Epithelial cell of proximal tubule (primary cell): Measurements from ENCODE around the genes EGFL6, TCEANC, VEGFD, PIR and MAGEB17.

- RAMPAGE, long total RNA, result no peak
- RRBS, result no CpG with 5 or more reads among the region's 14 CpGs
These were observed 42.9 kb upstream of the FAM9C start for GRCh38 chrX:13086999-13088113.

- RAMPAGE, long total RNA, result no peak
- RRBS, result no CpG with 5 or more reads among the region's 8 CpGs
These were observed 81.5 kb upstream of the EGFL6 start for GRCh38 chrX:13487682-13488519.

DNA sequence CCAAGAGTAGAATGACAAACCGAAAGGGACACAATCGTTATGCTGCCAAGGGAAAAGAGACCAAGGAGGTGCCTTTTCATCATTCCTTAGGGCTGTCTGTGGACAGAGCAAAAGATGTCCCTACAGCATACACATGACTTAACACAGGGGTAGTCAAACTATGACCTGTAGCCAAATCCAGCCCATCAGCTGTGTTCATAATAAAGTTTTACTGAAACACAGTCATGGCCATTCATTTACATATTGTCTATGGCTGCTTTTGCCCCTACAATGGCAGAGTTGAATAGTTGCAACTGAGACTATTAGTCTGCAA is 52.6 kb upstream of the EGFL6 start:
- RAMPAGE, long total RNA, result no peak
- RRBS, result no CpG with 5 or more reads among the region's 2 CpGs

DNA sequence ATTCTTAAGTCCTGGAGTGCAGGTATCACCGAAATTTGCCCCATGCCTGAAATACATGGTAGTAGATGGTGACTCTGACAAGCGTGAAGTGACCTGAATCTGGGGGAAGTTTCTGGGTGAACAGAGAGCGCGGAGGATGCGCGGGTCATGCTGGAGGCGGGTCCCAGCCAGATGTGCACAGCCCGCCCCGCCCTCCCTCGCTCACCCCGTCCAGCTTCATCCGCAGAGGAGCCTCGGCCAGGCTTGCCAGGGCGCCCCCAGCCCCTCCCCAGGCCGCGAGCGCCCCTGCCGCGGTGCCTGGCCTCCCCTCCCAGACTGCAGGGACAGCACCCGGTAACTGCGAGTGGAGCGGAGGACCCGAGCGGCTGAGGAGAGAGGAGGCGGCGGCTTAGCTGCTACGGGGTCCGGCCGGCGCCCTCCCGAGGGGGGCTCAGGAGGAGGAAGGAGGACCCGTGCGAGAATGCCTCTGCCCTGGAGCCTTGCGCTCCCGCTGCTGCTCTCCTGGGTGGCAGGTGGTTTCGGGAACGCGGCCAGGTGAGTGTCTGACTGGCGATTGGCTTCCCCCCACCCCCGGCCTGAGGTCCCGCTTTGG is at the start of gene EGFL6:
TSS of gene EGFL6 (plus strand) at position 200 of the 592 bp plus-strand sequence.
- RAMPAGE, long total RNA, result no peak
- RRBS, result 3% methylated on average over 9 of the region's 41 CpGs

- RAMPAGE, long total RNA, result no peak
- RRBS, result 1% methylated on average over 22 of the region's 57 CpGs
These were observed at the start of gene TCEANC for GRCh38 chrX:13652712-13653960. TCEANC (plus strand) TSS chrX:13653141.

- RAMPAGE, long total RNA, result no peak
- RRBS, result no CpG with 5 or more reads among the region's 7 CpGs
These were observed 4.3 kb downstream of the RAB9A start for GRCh38 chrX:13693113-13693693.

DNA sequence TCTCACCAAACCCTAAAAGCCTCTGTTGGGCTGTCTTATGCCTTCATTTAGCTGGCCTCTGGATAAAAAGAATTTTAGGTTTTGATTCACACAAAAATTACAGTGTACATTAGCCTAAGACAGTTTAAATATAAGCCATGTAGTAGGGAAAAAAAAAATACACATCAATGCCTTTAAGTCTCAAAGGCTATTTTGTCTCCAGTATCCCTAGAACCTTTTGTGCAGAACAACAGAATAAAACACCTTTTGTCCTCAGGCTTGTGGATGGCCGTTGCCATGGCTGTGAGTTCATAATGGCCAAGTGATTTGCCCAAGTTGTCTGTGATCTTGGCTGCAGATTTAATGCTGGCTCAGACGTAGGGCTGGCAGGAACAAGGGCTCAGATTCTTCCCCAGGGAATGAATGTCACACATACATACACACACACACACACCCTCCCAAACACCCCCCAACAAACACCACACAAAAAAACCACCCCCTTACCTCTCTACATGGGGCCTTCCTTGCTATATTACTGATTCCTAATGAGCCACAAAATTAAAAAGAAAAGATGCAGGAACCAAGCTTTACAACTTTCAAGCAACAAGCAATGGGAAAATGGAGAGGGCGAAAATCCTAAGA is 25.3 kb downstream of the GPM6B start:
- RAMPAGE, long total RNA, result no peak
- RRBS, result no CpG with 5 or more reads among the region's 3 CpGs

GRCh38 chrX:13816069-13816393 is 862 bp downstream of the GPM6B start:
- RAMPAGE, long total RNA, result no peak
- RRBS, result no CpG with 5 or more reads among the region's 3 CpGs

GRCh38 chrX:14027720-14028103 is 2.0 kb downstream of the GEMIN8 start:
- RAMPAGE, long total RNA, result no peak
- RRBS, result no CpG with 5 or more reads among the region's 3 CpGs

GRCh38 chrX:14140203-14140556 is 110.5 kb upstream of the GEMIN8 start:
- RAMPAGE, long total RNA, result no peak

- RAMPAGE, long total RNA, result no peak
- RRBS, result no CpG with 5 or more reads among the region's 2 CpGs
These were observed at the start of gene VEGFD for GRCh38 chrX:15384313-15384593. VEGFD (minus strand) TSS chrX:15384413.

GRCh38 chrX:15493021-15494251 is at the start of gene PIR:
PIR (minus strand) TSS chrX:15493333.
- RAMPAGE, long total RNA, result start-site peak on the minus strand at chrX:15493246-15493335, 351 and 183 reads in 2 replicates
- RRBS, result under 1% methylated on average over 11 of the region's 50 CpGs

GRCh38 chrX:15530220-15530820 is 29.7 kb downstream of the BMX start:
- RAMPAGE, long total RNA, result no peak
- RRBS, result no CpG with 5 or more reads among the region's 6 CpGs

DNA sequence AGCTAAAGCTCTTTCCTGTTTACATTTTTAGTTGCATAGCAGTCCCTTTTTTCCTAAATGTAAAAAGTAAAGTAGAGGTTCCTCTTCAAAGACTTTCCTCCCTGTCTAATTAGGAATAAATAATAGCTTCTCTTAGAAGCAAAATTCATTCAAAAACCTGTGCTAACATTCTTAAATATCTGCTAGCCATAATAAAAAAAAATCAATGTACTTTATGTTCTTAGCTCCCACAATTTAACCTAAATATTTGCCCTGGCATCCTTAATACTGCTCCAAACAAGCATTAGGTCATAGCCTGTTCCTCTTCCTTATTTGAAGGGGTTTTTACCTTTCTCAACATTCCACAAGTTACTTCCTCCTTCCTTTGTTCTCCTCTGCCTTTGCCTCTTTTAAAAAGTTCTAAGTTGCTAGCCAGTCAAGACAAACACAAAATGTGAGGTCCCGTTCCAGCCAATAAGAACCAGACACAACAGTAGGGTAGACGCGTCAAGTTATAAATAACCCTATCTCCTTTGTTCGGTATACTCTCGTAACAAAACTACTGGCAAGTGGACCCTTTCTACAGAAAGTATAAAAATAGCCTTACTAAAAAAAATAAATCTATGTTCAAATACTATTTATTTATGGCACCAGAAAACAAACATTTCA is 6.2 kb upstream of the ACE2 start:
- RAMPAGE, long total RNA, result no peak
- RRBS, result no CpG with 5 or more reads among the region's 5 CpGs

DNA sequence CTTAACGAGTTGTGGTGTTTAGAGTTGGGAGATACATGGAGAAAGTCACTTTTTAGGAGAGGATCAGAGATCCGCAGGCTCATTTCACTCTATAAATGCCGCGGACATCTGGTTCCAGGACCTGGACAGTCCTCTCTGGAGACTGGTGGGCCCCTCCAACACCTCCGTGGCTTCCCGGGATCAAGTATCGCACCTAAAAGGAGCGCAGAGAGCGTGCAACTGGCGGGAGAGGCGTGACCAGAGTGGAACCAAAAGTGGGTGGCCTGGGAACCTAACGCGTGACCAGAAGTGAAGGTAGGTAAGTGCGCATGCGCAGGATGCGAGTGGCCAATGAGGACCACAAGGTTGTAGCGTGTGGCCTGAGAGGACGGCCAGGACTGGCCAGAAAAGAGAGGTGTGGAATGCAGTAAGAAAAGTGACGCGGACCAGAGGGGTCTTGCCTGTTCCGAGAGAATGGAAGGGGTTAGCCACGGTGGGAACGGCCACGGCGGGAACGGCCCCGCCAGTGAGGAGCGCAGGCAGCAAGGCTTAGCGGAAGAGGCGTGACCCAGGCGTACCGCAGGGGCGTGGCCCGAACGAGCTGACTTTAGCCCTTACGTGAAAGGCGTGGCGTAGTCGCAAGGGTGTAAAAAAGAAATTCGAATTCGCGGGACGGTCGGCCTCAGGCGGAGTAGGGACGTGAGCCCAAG is 10.1 kb upstream of the CLTRN start:
- RAMPAGE, long total RNA, result no peak
- RRBS, result no CpG with 5 or more reads among the region's 46 CpGs

- RAMPAGE, long total RNA, result no peak
- RRBS, result no CpG with 5 or more reads among the region's 3 CpGs
These were observed 944 bp downstream of the CA5B start for GRCh38 chrX:15739123-15739304.

- RAMPAGE, long total RNA, result no peak
- RRBS, result no CpG with 5 or more reads among the region's 8 CpGs
These were observed 15.5 kb downstream of the ZRSR2 start for GRCh38 chrX:15805675-15806365.

DNA sequence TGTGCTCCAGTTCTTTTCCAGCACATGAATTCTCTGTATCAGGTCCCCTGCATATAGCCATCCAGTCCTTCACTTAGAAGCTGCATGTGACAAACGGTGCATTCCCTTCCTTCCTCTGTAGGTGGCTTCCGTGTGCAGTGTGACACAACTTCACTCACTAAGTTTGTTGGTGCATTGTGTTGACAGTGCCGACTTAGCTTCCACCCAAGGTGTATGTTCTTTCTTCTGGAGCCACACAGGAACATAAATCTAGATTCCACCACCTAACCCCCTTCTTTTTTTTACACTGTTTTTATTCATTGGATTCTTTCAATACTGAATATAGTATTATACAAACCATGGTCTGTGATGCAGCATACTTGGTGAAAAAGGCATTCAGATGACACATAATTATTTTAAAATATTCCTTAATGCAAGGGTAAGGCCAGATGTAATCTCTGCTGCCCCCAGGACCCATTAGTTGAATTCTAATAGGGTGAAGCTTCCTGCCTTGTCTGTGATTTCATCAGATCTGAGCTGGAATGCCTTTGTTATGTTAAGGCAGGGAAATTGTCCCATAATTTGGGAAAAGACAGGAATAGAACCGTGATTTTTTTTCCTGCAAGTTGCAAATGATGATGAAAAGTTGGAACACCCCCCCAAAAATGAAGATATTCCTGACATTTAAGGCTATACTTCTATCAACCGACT is 26.0 kb downstream of the ZRSR2 start:
- RAMPAGE, long total RNA, result no peak
- RRBS, result no CpG with 5 or more reads among the region's 5 CpGs

DNA sequence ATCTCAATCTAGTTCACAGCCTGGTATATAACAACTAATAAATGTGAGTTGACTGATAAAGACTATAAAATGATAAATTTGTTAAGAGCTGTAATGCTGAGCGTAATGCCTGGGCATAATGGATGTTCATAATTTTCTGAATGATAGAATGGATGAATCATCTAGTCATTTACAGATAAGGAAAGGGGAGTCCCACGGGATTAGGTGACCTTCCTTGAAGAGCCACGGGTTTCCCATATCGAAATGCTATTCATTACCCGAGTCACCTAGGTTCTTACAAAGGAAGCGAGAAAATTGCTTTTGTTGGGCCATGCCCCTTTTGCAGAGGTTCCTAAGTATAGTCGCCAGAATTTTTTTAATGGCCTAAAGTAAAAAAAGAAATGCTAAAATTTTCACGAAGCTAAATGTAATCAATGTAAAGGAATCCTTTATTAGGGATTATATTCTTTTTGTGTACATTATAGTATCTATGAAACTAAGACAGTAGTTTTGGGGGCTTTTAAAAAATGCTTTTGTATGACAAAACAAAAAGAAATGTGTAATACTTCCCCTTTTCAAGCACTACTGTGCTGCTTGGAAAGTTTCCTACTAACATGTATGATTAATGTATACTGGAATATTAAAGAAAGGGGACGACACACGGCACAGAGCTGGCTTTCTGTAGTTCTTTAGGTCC is 1.3 kb upstream of the AP1S2 start:
- RAMPAGE, long total RNA, result no peak
- RRBS, result no CpG with 5 or more reads among the region's 10 CpGs

DNA sequence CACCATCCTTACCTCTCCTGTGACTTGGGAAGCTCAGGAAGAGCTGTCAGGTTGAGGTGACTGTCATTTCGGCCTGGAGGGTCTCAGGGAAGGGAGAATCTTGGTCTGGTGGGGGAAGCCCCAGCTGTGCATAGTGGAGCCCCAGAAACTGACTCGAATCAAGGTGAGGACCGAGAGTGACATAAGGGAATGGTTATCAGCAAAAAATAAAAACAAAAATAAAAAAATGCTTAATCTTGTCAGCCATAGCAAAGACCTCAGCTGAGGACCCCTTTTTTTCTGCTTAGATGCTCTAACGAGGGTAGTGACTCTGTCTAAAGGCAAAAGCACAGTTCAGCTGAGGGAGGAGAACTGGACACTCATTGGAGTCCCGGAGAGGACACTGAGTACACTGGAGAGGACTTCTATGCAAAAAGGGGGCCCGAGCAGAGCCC is at the start of gene MAGEB17:
TSS of gene MAGEB17 (plus strand) at position 287 of the 434 bp plus-strand sequence.
- RAMPAGE, long total RNA, result no peak
- RRBS, result no CpG with 5 or more reads among the region's 6 CpGs